Osteoblast (primary cell): ENCODE results near the gene OPTN.

DNA sequence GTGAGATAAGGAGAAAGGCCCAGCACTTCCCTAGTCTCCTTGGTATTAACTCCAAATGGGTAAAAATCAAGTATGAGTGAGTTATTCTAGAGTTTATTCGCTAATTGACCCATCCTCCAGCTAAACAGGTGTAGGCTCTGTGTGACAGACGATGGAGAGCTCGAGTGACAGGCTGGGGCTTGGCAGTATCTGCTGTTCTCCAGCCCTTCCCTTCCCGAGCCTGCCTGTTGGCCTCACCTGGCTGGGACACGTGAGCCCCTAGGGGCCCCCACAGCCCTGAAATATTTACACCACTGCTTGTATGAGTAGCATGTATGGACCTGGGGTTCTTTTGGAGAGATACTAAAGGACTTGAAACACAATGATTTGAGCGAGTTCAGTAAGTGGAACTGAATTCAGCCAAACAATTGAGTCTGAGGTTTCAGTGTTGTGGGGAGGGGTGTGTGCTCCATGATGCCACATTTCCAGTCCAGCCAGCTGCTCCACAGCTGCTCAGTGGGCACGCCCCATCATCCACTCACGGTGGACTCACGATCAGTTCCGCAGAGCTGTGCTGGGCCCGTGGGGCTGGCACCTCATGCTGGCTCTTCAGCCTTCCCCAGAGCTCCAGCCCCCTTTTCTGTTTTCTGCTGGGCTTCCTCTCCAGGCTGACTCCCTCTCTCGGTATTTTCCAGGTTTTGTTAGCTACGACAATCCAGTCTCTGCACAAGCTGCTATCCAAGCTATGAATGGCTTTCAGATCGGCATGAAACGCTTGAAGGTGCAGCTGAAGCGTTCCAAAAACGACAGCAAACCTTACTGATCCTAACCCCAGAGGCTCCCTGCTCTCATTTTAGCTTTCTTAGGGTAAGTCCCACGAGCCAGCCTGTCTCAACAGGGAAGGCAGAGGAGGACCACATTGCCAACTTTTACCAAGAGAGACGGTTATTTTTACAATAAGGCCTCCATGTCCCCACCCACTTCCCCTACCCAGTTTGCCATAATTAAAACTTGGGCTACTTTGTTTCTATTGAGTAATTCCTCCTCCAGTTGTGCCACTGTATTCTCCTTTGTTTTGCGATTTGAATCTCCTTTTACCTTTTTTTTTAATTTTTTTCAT lies 282.8 kb downstream of the USP6NL start:
- CAGE, long polyA plus RNA: no peak
- RRBS: no CpG with 5 or more reads among the region's 20 CpGs

DNA sequence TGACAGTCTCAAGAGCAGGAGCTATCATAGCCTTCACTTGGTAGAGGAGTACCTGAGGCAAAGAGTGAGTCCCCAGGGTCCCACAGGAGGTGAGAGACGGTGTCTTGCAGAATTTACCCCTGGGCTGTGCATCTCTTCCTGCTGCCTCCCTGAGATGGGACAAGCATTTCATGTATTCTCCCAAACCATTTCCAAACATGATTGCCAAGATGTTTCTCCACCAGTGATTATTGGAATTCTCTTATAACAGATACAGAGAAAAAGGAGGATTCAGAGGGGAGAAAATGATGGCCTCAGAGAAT lies 198.4 kb downstream of the USP6NL start:
- CAGE, long polyA plus RNA: no peak
- RRBS: no CpG with 5 or more reads among the region's 1 CpG

DNA sequence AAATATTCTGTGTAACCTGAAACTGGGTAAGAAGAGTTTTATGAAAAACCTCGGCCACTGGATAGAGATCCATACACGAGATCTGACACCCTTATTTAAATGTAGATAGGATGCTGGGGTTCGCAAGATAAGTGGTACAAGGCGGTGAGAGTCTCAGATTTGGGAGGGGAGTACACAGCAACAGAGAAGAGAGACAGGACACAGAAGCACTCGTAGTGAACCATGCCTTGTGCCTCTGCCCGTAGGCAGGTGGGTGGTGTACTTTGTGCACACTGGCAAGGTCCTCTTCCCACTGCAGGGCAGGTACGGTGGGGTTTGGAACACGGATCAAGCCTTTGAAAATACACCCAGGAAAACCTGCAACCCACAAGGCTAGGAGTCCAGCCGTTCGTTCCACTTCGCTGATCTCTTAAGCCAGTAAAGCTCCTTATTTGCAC lies 162.8 kb downstream of the USP6NL start:
- CAGE, long polyA plus RNA: no peak
- RRBS: no CpG with 5 or more reads among the region's 11 CpGs

- CAGE, long polyA plus RNA: no peak
- RRBS: no CpG with 5 or more reads among the region's 16 CpGs
These were observed 156.8 kb downstream of the USP6NL start for GRCh38 chr10:11454161-11455610.

GRCh38 chr10:11579580-11580034 lies 31.8 kb downstream of the USP6NL start:
- CAGE, long polyA plus RNA: no peak
- RRBS: no CpG with 5 or more reads among the region's 4 CpGs

DNA sequence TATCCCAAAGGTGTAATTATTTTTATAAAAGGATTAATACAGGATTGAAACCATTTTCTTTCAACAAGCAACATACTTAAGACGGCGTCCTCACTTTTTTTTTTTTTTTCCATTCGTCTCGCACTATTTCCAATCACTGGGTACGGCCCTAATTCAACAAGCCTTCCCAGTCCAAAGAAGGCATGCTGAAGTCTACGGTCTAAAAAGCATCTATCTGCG lies 1.0 kb downstream of the USP6NL start:
- CAGE, long polyA plus RNA: no peak
- RRBS: no CpG with 5 or more reads among the region's 7 CpGs

GRCh38 chr10:11612388-11613010 lies 1.0 kb upstream of the USP6NL start:
- CAGE, long polyA plus RNA: no peak
- RRBS: no CpG with 5 or more reads among the region's 7 CpGs

- CAGE, long polyA plus RNA: no peak
- RRBS: no CpG with 5 or more reads among the region's 18 CpGs
These were observed 5.4 kb upstream of the ECHDC3 start for GRCh38 chr10:11736771-11737204.

DNA sequence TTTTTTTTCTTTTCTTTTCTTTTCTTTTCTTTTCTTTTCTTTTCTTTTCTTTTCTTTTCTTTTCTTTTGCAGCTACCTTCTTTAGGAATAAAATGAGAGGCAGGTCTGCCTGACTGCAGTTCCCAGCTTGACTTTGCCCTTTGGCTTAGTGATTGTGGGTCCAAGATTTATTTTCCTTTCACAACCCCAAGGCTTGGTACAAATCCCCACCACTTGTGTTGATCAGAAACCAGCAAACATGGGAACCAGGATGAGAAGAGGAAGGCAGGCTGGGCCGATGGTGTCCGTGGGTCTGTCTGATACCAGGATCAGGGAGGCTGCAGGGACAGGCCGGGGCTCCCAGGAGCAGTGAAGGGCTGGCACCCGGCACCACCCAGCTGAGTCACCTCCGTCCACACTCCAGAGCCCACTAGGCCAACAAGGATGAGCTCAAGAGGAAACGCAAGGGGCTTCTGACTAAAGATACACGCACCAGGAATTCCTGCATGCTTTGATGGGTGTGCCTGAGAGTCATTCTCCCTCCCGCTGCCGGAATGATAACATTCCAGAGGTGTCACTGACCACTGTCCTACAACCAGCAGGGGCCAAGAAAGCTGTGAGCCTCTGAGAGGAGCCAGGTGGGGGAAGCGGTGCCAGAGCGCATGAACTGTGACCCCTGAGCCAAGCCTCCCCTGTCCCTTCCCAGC lies 29.4 kb upstream of the PROSER2 start:
- CAGE, long polyA plus RNA: no peak
- RRBS: no CpG with 5 or more reads among the region's 11 CpGs

- CAGE, long polyA plus RNA: no peak
- RRBS: no CpG with 5 or more reads among the region's 4 CpGs
These were observed 8.8 kb downstream of the PROSER2 start for GRCh38 chr10:11831994-11832348.

- CAGE, long polyA plus RNA: no peak
- RRBS: no CpG with 5 or more reads among the region's 10 CpGs
These were observed 654 bp downstream of the NUDT5 start for GRCh38 chr10:12195114-12195359.

DNA sequence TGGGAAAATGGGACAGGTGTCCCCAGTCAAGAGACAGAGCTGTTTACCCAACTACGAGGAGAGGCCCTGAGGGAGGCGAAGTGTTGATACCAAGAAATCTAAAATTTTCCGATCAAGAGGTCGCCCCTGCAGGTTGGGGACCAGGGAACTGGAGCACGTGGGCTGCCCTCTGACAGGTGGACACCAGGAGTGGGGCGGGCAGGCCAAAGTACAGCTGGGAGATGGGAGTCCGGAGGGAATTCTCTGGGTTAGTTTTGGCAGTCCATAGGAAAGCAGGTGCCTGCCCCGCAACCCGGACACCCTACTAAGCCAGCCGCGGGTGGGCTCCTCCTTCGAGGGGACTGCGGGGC lies 1.0 kb upstream of the CAMK1D start:
- CAGE, long polyA plus RNA: no peak
- RRBS: 31% methylated on average over 3 of the region's 13 CpGs

DNA sequence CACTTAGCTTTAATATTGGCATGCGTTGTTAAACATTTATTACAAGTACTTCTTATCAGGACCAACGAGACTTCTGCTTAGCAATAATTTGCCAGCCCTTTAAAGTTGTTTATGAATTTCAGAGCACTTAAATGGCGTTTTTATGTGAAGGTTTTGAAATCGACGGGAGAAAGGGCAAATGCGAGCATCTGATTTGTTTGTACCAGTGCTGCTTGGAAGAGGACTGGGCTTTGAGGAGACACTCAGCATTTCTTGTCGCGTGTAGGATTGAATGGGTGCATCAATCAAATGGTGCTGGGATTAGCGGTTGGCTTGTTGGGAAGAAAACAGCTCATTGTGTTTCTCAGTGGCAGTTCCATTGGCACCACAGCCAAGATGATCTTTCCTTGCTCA lies 56.4 kb downstream of the CAMK1D start:
- CAGE, long polyA plus RNA: no peak
- RRBS: no CpG with 5 or more reads among the region's 9 CpGs

- CAGE, long polyA plus RNA: no peak
- RRBS: no CpG with 5 or more reads among the region's 18 CpGs
These were observed 69.8 kb downstream of the CAMK1D start for GRCh38 chr10:12418913-12419869.

DNA sequence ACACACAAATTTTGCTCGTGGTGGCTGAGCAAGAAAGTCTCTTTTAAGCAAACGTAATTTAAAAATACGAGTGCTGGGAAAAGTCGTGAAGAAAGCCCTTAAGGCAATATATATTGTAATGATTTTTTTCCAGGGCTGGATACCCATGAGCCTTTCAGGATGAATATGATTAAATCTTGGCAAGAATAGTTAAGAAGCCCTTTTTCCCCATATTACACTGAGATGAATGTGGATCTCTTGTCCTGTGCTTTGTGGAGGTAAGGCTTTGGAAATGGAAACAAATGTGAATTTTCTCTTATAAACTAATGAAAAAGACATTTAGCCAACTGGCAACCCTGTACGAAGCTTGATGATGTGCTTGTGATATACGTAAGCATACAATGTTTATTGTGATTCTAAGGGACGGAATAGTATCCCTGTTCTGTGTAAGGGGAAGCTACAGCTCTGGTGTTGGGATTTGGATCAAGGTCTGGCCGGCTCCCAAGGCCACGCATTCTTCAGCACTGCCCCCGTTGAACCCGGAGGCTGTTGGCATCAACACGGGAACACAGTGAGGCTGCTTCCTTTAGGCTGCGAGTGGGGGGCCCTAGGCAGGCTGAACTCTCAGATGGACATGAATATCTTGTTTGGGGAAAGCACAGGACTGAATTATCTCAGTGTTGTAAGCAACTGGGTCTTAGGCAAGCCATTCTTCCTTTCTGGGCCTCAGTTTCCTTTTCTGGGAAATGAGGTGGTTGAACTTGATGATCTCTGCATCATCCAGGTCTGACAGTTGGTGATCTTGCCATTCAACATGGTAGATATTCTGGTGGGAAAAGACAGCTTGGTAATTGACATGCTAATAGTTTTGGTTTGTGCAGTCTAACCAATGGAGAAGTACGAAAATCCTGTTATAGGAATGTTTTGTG lies 180.6 kb downstream of the CAMK1D start:
- CAGE, long polyA plus RNA: no peak
- RRBS: no CpG with 5 or more reads among the region's 14 CpGs

DNA sequence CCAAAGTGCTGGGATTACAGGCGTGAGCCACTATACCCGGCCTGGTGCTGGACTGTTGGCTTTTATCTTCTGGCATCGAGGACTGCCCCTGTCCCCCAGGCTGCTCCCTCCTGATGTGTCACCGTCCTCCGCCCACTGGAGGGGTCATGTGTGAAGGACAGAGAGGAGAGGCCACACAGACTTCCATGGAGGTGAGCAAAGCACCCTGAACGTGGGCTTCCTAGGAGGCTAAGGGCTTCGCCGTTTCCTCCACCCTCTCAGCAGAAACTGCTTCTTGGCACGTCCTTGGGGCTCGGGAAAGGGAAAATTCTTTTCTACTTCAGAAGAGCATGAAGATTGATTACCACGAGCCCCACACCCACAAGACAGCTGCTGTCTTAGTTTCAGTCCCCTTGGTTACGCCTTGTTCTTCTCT lies 218.3 kb downstream of the CCDC3 start:
- CAGE, long polyA plus RNA: no peak
- RRBS: no CpG with 5 or more reads among the region's 12 CpGs

DNA sequence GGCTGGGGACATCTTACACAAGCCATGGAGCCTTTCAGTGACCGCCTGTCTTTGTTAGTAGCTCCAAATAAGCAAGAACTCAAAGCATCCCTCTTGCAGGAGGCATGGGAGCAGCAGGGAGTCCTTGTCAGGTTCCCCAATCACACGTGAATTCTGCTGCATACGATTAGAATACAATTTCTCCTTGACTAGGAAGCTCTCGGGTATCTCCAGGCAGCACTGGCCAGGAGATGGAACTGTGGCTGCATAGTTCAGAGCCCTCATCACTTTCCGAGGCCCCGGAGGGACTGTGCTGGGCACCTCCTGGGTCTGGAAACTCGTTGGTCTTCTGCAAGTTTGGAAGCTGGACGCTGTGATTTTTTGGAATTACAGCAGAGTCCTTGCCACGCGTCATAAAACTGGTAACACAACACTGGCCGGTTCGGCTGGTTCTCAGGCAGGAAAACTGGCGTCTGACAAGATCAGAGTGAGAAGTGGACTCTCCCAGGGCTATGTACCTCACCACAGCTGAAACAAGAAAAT lies 216.1 kb downstream of the CCDC3 start:
- CAGE, long polyA plus RNA: no peak
- RRBS: no CpG with 5 or more reads among the region's 13 CpGs

GRCh38 chr10:13001334-13001560 lies 266 bp downstream of the CCDC3 start:
- CAGE, long polyA plus RNA: no peak
- RRBS: 3% methylated on average over 4 of the region's 25 CpGs

DNA sequence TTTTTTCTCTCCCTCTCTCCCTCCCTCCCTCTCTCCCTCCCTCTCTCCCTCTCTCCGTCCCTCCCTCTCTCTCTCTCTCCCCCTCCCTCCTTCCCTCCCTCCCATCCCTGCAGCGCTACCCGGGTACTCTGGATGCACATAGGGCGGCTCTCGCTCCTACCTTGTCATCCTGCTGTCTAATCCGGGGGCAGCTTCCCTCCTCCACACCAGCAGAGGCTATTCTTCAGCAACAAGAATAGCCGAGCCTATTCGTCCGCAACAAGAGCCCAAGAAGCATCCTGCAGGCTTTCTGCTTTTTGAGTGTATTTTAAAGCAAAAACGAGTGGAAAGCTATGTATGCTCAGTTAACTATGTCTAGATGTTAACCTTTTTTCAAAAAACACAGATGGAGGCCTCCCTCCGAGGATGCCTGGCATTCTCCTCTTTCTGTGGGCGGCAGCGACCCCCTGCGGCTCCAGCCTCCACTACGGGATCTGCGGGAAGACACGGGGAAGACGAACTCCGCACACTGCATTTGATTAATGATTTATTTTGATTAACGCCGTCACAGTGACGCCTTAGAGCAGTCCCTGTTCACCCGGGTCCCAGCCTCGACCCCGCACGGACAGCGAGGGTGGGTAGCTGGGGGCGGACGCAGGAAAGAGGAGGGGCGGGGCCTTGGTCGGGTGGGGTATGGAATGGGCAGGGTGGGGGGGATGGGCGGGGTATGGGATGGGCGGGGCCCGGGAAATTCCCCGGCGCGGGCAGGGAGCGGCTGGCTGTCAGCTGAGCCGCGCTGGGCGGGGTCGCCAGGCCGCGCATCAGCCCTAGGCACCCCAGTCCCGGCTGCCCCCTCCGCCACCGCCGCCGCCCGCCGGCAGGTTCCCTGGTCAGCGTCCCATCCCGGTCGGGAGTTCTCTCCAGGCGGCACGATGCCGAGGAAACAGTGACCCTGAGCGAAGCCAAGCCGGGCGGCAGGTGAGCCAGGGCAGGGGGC lies at the start of gene OPTN:
Gene OPTN (plus strand): TSS at position 818 of the 976 bp plus-strand sequence.
- CAGE, long polyA plus RNA: no peak
- RRBS: 2% methylated on average over 19 of the region's 60 CpGs

DNA sequence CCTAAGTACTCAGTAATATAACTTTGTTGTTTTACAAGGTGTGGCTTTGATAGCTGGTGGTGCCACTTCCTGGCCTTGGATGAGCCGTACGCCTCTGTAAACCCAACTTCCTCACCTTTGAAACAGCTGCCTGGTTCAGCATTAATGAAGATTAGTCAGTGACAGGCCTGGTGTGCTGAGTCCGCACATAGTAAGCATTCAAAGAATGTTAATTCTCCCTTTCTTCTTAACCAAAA lies 8.1 kb downstream of the OPTN start:
- CAGE, long polyA plus RNA: no peak
- RRBS: no CpG with 5 or more reads among the region's 3 CpGs